ENCODE measurements around a stretch of chr12.

GRCh38 chr12:105109558-105110292 is 2.2 kb downstream of the WASHC4 start:
- RRBS, result no CpG with 5 or more reads among the region's 12 CpGs

DNA sequence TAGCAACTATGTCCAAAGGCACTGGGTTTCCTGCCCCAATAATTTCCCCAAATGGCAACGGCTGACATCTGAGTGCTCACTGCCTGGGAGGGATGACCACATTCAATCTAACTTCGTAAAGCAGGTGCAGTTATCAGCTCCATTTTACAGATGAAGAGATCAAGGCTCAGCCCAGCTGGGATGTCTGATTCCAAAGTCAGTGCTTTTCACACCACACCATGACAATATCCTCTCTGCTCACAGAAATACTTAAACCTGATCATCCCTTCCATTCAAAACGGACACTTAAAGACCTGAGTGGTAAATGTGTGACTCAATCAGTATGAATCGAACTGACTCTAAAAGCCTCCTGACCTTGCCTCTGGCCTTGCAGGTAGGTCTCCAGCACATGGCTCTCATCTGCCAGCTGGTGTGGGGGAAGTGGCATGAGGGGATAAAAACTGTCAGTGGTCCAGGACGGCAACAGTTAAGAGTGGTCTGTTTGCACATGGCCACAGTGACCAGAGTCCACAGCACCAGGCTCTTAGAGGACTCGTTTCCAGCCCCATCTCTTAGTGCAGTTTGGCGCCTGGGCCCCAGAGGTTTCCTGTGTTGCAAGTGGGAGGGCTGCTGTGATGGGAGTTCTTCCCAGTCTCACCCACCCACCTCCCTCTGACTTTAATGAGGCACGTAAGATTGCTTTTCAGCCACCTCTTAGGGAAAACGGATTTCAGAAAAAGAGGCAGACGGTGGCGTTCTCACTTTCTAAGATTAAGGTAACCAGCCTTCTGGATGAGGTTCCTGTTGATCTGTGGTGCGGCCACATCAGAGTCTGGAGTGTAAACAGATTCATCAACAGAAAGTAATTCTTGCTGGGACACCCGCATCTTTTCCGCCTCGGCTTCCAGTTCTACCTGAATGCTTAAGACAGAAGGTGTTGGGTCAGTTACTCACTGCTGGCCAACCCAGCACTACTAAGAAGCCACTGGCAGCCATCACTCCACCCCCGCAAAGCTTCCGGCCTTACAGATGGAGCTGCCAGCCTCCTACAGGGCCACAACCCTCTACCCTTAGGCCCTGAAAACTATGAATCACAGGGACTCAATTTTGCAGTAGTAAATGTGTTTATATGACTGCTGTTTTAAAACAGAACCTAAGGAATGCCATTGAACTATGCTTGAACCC is 37.0 kb downstream of the APPL2 start:
- RRBS, result no CpG with 5 or more reads among the region's 17 CpGs

DNA sequence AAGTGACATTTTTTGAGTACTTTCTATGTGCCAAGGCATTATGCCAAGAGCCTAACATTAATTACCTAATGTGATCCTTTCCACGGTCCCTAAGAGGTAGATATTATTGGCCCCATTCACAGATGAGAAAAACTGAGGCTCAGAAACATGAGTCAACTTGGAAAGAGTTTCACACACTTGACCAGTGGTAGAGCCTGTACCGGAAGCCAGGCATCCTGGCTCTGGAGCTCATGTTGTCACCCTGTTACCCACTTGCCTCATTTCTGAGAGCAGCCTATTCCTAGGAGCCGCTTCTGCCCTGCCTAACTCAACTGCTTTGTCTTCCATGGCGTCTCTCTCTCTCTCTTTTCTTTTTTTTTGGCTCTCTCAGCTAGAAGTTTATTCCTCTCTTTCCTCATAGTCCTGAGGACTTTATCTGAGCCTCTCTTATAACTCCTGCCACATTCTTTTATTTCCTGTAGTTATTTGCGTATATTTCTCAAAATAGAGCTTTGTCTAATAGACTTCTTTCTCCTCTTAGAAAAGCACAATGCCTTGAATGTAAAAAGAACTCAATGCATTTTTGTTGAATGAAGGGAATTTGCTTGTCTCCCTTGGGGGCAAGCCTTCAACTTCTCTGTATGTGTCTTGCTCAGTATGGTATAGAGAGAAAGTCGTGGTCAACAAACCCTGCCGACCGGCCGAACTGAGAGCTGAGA is 136.2 kb downstream of the C12orf75 start:
- RRBS, result no CpG with 5 or more reads among the region's 9 CpGs

- RRBS, result no CpG with 5 or more reads among the region's 8 CpGs
Observed at GRCh38 chr12:106078533-106079155, 60.1 kb downstream of the NUAK1 start.

DNA sequence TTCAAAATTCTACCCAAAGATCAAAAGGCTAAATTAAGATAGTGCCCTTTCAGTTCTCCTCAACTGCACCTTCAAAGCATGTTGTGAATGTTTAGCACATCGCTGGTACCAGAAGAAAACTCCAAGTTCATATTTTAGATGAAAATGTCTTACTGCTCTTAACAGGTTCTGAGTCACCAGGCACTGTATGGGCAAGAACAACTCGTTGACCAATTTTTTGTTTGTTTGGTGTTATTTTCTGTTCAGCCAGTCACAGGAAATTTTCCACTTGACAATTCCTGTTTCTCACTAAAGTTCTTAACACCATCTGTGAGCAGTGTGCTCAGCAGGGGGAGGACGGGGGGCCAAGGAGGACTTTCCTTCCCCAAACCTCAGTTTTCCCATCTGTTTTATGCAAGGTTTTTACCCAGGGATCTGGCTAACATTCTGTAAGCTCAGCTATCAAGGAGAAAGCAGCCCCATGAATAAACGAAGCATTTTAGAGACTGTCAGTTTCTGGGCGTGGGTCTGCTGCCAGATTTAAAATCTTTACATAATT is 3.0 kb downstream of the NUAK1 start:
- RRBS, result no CpG with 5 or more reads among the region's 5 CpGs

DNA sequence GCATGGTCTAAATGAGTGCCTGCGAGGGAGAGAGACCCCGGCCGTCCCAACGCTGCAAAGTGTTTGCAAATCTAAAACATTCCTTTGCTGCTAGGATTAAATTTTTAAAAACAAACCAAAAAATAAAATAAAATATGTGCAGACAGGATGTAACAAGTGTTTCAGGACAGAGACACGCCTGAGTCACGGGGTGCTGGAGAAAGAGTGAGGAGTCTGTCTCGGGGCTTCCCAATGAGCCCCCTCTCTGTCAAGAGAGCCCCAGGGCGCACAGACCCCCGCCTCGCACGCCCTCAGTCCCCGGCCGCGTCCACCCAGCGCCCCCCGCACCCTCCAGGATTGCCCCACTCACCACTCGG is 711 bp downstream of the NUAK1 start:
- RRBS, result no CpG with 5 or more reads among the region's 17 CpGs

GRCh38 chr12:106139022-106139909 is 512 bp upstream of the NUAK1 start:
- RRBS, result 11% methylated on average over 41 of the region's 108 CpGs

DNA sequence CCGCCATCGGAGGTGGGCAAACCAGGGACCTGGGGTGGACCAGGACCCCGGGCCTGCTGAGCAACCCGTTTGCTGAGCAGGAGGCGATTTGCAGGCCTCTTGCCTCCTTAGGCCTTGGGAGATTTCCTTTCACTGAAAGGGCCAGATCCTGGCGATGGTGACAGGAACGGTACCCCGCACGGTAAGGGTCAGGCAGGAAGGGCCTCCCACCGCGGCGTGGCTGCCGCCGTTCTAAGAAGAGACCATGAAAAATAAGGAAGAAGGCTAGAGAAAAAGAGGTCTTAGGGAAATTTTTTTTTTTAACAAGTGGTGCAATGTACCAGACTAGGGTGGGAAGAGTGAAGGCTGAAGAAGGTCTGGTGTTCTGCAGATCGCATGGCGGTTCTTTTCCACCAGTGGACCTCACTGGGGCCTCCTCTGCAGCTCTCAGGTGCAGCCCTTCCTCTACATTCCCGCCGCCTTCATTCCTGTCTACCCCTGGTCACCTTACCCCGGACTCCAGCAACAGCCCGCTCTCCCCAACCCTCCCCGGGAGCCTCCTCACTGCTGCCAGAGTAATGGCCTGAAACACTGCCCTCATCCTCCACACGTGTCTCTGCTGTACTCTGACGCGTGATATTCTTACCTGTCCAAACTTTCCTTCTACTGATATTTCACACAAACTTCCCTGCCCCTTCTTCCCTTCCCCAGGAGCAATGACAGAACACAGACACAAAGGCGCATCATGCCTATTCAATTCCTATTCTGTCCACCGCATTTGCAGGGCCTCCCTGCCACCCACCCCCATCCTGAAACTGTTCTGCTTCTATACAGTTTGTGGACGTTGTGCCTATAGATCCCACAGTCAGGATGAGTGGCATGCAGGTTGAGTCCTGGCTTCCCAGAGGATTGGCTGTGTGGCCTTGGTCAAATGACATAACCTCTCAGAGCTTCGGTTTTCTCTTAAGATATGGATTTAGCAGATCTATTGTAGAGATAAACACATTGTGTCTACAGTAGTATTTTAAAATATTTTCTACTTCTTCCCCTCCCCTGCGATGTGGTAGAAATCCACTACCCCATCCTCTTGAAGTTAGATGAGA is 1.5 kb upstream of the NUAK1 start:
- RRBS, result 53% methylated on average over 1 of the region's 29 CpGs

GRCh38 chr12:106193342-106193653 is 54.5 kb downstream of the CKAP4 start:
- RRBS, result no CpG with 5 or more reads among the region's 6 CpGs

- RRBS, result no CpG with 5 or more reads among the region's 3 CpGs
Observed at GRCh38 chr12:106249147-106249493, 1.3 kb upstream of the CKAP4 start.

DNA sequence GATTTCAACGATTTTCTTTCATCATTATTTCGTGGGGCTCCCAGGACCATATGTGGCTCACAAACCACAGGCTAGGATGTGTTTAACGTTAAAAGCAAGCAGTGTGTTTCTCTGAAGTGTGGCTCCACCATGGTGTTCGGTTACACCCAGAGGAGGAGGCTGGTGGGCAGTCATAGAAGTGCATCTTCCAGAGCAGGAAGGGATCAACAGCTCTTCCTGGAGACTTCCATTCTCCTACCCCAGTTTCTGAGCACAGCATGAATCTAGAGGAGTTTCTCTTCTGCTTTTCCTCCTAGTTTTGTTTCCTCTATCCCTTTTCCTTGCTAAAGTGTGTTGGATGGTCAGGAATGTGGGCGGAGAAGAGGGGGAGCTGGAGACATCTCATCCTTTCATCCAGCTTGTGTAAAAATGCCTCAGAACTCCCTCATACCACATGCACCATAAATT is 3.8 kb upstream of the CKAP4 start:
- RRBS, result no CpG with 5 or more reads among the region's 5 CpGs

DNA sequence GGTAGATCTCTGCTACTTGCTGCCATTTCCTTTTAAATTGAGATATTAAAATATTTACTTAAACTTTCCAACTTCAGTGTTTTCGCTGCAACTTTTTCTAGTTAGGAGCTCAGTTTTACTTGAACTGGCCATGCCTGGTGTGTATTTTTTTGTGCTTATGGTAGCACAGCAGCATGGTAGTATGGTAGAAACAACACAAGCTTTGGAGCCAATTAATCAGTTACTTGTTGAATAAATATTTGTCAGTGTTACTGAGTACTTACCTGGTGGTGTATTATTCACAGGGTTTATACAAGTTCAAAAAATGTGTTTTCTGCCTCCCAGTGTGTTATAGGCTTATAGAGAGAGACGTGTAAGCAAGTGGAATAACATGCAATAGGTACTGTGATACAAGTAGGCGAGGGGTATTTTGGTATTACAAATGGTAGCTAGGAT is 3.0 kb downstream of the POLR3B start:
- RRBS, result no CpG with 5 or more reads among the region's 3 CpGs

GRCh38 chr12:106586910-106587920 is 4.4 kb downstream of the RFX4 start:
- RRBS, result 86% methylated on average over 26 of the region's 68 CpGs

DNA sequence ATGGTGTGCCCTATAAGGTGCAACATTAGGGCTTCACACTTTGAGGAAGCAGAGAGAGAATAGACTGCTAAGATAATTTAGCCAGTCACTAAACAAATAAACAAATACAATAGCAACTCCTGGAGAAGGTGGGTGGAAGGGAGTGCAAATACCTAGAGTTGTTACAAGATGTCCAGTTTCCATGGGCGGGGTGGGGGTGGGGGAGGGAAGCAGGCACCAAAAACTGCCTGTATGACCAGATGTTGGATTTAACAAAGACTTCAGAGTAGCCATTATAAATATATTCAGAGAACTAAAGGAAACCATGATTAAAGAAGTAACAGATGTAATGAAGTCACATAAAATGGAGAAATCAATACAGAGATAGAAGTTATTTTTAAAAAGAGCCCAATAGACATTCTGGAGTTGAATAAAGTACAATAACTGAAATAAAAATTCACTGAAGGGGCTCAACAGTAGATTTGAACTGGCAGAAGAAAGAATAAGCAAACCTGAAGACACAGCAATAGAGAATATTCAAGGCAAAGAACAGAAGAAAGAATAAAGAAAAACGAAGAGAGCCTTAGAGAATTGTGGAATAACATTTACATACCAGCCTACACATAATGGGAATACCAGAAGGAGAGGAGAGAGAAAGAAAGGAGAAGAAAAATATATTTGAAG is 19.4 kb downstream of the RIC8B start:
- RRBS, result no CpG with 5 or more reads among the region's 2 CpGs

DNA sequence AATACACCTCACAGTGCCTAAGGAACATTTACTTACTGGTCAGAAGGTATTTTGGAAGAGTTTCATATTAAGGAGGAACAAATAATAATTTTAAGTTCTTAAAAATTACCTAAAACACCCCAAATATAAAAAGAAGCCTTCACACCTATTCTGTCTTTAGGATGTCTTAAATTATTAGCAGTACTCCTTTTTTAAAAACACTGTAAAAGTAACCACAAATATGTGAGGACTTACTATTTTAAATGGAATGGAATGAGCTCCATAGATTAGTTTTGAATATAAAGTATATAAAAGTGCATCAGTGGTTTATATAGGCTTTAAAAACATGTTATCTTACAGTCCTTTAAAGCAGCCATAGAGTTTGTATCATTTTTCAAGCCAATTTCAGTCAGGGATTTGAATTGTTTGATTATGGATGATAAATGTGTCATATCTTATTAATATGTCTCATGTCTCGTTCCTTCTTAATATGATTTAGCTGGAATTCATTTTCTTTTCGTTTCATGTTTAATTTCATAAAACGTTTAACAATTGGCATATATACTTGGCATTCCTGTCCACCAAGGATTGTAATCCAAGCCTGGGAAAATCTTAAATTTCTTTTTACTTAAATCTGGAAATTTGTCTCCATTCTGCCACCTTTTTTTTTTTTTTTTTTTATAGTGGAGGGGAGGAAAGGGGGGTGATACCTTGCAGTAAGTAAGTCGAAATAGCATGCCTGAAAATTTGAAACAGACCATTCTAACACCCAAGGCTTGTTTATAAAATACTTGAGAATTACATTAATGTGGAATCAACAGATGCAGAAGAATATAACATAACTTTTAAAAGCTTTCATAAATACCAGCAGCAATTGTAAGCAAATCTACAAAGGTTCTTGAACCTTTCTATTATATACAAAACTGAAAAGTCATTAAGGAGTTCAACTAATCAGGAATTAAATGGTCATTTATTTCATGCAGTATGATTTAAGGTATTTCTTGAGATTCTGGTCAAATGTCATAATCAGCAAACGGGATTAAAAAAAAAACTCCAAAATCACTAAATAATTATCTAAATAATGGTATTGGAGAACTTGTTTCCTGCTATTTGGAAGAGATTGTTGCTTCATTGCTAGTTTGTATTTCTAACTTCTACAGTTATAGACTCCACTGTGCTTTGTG is 14.3 kb downstream of the MTERF2 start:
- RRBS, result no CpG with 5 or more reads among the region's 5 CpGs

GRCh38 chr12:107042545-107043178 is 50.7 kb downstream of the CRY1 start:
- RRBS, result no CpG with 5 or more reads among the region's 12 CpGs

DNA sequence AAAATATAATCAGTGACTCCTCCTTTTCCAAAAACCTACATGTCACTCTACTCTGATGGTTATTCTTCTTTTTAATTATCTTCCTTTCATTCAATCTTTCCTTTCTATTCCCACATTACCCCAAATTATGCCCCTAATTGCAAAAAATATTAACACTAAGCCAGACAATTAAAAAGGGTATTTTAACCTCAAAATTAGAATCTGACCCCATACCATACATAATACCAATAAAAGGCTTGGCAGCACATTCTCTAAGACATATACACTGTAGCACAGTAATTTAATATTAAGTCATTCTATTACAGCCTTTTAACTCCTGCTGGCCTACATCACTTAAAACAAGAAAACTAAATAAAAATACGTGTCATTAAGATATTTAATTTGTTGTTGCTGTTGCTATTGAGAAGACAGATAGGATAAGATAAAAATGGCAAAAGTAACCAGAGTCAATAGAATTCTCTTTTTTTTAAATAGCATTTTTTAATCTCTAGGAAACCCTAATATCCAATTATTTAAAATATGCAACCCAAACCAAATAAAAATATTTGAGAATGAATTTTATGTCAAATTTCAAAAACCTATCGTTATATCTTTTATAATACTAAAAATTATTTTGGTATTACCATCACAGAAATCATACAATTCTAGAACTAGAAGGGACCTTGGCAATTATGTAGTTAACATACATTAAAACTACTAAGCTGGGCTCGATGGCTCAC is 19.2 kb downstream of the CRY1 start:
- RRBS, result no CpG with 5 or more reads among the region's 3 CpGs

GRCh38 chr12:107093735-107094123 is 380 bp upstream of the CRY1 start:
- RRBS, result 2% methylated on average over 16 of the region's 36 CpGs

DNA sequence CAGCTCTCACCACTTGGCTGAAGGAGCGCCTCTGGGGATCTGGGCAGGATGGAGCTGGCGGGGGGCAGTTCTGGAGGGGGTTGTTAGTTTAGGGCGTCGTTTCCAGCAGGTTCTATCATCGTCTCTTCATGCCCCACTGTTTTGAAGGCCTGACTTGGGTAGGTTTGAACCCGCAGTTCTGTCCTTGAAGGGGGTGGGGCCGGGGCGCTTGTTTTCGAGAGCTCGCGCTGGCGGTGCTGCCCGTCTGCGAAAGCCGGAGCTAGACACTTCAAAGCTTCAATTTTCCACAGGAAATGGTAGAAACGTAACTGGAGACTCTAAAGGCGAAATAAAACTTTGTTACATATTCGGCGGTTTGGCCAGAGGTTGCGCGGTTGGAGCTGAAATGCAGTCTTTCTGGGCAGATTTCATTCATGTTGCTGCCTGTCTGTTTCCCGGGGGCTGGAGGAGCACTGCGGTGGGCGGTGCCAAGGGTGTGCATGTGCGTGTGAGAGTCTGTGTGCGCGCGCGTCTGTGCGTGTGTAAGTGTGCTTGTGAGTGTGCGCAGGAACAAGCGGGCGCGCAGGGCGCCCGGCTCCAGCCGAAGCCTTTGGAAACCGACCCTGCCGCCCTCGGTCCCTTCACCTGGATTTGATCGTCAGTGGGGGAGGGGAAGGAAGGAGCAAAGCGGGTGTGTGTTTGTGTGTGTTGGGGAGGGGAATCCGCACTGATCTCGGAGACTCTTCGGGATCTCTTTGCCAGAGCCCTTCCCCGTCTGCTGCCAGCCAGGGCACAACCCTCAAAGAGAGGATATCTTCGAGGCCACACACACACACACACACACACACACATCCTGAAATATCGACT is 2.8 kb downstream of the ABTB3 start:
- RRBS, result 5% methylated on average over 9 of the region's 48 CpGs

DNA sequence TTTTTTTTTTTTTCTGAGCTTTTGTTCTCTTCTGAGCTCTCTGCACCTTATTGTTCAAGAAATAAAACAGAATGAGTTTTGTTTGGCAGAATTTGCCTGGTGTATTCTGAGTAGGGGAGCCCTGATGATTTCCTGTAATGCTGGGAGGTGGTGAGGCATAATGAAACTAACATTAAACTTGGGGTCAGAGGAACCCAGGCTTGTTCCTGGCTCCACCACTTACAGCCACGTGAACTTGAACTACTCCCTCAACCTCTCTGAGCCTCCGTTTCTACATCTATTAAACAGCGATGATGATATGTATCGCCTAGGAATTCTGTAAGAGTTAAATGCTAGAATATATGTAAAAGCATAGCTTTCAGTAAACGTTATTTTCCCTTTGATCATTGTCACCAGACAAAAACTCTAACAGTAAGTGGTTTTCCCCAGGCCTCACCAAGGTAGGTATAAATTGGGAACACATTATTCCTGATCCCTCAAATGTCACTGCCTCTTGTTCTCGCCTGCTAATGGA is 51.5 kb downstream of the ABTB3 start:
- RRBS, result no CpG with 5 or more reads among the region's 6 CpGs

Measured in NB4 (cell line).